REH cell (cell line): ENCODE results near the genes NRDE2 and GPR68.

DNA sequence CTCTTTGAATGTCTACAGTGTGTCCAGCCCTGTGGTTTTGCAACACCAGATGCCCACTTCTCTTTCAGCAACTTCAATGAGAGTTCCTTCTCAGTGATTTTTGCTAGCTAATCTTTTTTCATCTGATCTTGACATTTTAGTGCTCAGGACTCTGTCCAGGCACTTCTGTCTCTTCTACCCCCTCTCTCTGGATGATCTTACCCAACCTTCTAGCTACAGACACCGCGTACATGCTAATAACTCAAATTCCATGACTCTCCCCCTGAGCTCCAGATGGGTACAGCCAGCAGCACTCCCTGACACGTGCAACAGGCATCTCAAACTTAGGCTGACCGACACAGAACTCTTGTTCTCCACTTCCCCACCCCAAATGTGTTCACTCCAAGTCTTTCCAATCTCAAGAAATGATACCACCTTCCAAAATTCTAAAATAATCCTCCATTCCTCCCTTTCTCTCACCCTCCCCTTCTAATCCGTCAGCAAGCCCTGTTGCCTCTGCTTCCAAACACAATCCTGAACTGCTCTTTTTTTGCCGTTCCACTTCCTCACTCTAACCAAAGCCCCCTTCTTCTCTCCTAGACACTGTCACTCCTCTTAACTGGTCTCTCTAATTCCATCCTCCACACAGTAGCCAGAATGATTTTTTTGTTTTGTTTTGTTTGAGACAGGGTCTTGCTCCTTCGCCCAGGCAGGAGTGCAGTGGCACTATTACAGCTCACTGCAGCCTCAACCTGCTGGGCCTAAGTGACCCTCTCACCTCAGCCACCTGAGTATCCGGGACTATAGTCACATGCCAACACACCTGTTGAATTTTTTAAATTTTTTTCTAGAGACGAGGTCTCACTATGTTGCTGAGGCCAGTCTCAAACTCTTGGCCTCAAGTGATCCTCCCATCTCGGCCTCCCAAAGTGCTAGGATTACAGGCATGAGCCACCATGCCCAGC lies 161.4 kb upstream of the FOXN3 start:
- PRO-cap: no peak

DNA sequence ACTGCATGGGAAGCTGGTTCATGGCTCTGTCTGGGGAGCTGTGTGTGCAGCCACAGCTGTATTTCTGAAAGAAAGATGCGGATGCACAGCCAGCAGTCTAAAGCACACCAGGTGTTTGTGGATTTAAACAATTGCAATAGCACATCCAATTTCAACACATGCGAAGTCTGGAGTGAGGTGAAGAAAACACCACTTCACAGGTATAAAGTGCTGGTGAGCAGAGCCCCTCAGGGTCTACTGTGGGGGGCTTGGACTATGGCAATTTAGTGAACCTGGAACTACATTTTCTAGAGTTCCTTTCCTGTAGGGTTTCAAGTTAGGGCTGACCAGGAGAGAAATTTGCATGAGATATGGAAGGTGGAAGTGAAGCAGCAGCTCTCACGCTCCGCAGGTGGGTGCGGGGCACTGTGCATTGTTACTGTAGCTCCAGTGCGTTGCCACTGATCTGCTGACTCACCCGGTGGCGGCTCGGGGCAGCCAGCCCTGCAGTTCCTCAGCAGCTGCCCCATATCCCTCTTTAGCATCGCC lies 181.1 kb downstream of the EFCAB11 start:
- PRO-cap: unidirectional peak, plus-strand start at position 440 of the sequence

DNA sequence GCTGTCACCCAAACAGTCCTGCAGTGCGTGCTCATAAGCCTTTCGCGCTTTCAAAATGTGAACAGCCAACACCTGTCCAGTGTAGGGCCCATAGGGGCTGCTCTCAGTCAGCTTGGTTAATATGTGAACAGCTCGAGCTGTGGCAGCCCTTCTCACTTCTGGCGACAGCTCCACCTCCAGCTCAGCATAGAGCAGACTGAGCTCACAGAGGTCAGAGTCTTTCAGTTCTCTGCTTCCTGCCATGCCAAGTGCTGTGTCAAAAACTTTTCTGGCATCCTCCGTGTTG lies 32.3 kb downstream of the PSMC1 start:
- PRO-cap: no peak

- PRO-cap: bidirectional peak, plus-strand start at chr14:90331740, minus-strand start at chr14:90331662; bidirectional peak, plus-strand start at chr14:90332188, minus-strand start at chr14:90331941; unidirectional peak, plus-strand start at chr14:90332408
These were observed at the start of gene NRDE2 for GRCh38 chr14:90331423-90332554. TSS of gene NRDE2 (minus strand) at chr14:90331941.

- PRO-cap: bidirectional peak, plus-strand start at chr14:90382540, minus-strand start at chr14:90382435
These were observed 14.8 kb upstream of the CALM1 start for GRCh38 chr14:90381954-90382600.

- PRO-cap: bidirectional peak, plus-strand start at chr14:90382770, minus-strand start at chr14:90382720; bidirectional peak, plus-strand start at chr14:90383420, minus-strand start at chr14:90383182
These were observed 14.1 kb upstream of the CALM1 start for GRCh38 chr14:90382601-90383270.

- PRO-cap: no peak
These were observed 105.0 kb downstream of the CALM1 start for GRCh38 chr14:90501821-90502181.

DNA sequence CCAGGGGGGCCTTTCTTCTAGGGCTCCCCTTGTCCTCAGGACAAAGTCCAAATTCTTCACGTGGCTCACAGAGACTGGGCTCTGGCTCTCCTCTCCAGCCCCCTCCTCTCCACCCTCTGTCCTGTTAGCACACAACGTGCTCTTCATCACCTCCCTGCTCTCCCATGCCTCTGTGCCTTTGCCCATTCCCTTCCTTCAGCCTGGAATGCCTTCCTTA lies 105.3 kb downstream of the CALM1 start:
- PRO-cap: no peak

DNA sequence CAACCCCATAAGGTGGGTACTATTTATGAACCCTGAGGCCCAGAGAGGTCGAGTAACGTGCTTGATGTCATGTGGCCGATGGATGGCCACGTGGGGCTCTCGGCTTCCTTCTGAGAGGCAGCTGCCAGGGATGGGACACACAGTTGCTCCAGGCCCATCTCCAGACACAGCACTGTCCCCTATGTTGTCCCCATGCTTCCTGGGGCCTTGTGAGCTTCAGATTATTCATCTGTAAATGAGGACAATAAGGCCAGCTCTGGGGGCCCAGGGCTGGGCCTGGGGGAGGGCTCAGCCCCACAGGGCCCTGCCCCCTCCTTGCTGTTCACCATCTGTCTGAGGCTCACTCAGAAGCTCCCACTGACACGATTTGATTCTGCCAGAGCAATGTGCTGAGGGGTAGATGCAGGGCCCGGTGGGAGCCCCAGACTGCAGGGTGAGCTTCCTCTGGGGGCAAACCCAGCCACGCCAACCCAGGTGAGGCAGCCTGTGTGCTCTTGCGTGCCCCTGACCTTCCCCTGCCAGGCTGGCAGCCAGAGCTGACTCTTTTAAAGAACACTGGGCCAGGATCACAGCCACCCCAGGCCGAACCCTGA lies 115.2 kb downstream of the CALM1 start:
- PRO-cap: no peak

DNA sequence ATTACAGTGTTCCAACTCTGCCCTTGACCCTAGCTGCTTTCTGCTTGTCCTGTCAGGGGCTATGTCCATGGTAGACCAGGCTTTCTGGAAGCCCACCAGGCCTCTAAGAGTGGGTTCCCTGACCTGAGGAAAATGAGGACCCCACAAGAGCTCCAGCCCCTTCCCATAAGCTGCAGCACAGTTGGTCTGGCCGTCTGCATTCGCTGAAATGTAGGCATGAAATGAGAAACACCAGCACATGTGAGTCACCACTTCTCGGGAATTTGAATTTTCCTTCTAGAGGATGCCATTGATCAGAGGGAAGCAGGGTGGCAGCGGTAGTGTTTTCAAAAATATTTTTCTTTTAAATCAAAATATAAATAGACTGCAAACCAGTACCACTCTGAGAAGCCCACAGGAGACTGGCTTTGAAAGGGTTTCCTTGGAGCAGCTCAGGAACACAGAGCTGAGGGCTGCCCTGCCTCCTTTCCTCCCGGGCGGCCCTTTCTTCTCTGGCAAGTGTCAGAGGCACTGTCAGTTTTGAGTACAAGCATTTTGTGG lies 154.5 kb downstream of the CALM1 start:
- PRO-cap: no peak

GRCh38 chr14:90555632-90556560 lies 159.1 kb downstream of the CALM1 start:
- PRO-cap: no peak

- PRO-cap: no peak
These were observed 119.2 kb downstream of the TTC7B start for GRCh38 chr14:90696760-90697623.

- PRO-cap: bidirectional peak, plus-strand start at chr14:90758597, minus-strand start at chr14:90758329
These were observed 57.9 kb downstream of the TTC7B start for GRCh38 chr14:90758187-90758799.

DNA sequence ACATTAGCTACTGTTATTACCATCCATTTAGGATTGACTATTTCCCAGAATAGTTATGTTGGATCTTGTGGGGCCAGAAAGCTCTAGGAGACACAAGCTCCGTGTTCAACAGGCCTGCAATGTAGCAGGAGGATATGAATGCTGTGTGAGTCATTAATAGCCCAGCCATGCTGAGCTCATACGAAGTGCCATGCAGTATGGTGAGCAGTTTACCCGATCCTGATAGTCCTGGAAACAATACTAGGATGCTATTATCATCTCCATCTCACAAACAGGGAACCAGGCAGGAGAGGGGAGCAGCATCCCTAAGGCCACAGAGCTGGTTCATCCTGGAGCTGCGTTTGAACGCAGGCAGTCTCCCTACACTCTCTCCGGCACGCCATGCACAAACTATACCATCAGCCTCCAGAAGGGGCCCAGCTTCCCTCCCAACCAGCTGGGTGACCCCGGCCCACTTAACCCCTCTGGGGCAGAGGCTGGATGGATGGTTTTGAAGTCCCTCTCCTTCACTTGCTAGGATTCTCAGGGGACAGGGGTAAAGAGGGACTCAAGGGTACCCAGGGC lies 20.5 kb downstream of the TTC7B start:
- PRO-cap: no peak

DNA sequence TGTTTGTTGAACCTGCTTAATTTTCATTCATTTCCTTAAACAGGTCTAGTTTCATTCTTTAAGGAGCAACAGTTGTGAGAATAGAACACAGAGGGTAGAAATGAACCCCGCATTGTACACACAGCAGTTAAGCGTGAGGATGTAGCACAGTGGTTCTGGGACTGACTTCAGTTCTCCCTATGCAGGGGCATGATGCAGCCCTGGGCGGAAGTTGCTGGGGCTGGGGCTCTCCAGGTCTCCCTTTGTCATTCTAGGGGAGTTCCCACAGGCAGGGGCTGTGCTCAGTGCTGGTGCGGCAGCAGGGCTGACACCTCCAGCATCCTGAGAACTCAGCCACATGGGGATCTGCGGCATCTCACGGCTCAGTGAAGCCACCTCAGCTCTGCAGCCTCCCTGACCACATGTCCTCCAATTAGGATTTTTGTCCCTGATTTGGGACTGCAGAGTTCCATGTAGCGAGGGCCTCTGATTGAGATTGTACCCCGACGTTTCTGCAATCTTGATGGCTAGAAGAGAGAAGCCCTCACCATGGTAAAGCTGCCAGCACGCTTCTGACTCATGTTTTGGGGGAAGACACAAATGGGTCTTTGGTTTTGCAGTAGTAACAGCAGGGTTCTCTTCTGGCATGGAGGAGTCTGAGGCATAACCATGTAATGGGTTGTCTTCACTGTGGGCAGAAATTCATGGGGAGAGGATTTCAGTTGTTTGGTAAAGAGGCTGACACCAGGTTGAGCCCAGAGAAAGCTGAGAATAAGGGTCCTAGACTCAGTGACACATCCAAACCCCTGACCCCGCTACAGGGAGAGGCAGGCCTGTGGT lies 15.9 kb downstream of the GPR68 start:
- PRO-cap: no peak

DNA sequence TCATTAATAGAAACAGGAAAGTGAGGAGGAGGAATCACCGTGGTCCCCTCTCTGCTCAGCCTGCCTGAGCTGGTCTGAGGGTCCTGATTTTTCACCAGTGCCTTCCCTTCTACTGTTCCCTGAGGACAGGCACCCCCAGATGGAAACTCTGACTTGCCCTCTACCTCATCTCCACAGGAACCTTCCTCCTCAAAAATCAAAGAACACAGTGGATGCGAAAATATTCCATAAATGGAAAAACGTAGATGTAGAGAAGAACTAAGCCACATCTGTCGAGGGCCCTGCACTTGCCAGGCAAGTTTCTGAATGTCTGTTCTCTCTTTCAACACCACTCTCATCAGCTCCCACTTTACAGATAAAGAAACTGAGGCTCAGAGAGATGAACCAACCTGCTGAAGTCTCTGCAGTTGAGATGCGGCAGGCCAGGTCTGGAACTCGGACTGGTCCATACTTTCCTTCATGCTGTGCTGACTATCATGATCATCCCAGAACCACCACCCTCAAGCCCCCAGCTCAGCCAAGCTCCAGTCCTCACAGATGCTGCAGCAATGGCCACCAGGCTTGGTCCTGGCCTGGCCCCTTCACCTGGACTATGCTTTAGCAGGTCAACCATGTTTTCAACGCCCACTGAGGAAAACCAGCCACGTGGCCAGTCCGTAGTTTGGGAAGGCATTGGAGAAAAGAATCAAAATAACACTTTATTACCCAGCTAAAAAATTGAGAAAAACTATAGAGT lies 1.6 kb downstream of the GPR68 start:
- PRO-cap: no peak

DNA sequence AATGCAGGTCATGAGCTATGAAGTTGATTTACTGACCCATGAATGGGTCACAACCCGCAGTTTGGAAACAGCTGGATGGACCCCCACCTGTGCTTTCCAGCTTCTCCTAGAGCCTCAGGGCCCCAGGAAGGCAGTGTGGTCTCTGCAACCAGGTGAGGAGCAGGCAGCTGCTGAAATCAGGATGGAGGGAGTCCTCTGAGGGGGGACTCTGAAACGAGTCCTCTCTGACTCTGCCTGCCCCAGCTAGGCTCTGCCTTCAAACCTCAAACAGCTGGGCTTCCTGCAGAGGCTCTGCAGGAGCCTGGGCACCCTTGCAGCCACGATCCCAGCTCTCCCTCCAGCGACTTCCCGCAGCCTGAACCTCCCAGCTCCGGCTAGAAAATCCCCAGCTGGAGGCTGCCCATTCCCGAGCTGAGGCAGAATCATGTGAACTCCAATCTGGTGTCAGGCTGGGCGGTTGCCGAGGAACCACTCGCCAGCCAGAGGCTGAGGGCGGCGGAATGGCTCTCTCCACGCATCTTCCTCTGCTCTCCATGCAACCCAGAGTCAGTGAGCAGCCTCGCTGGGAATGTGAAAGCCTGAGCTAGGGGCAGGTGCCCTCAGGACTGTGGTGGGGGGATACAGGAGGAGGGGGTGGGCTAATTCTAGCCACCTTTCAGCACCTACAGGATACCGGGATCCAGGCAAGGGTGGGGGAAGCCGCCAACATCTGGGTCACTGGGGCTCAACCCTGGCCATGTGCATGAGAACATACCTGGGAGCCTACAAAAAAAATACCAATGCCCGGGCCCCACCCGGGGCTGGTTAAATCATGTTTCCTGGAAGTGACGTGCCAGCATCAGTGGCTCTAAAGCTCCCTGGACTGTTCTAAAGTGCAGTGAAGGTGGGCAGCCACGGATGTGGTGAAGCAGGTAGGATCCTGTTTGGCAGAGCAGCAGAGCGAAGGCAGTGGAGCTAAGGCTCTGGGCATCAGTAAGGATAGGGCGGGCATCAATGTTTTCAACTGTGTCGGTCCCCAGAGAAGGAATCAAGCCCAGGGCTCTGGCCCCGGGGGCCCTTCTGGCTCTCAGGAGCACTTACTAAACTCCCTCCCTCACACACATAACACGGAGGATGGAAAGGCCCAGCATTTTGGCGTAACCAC lies at the start of gene GPR68:
GPR68 (minus strand) TSS at position 357 of the 1,144 bp plus-strand sequence.
- PRO-cap: no peak

DNA sequence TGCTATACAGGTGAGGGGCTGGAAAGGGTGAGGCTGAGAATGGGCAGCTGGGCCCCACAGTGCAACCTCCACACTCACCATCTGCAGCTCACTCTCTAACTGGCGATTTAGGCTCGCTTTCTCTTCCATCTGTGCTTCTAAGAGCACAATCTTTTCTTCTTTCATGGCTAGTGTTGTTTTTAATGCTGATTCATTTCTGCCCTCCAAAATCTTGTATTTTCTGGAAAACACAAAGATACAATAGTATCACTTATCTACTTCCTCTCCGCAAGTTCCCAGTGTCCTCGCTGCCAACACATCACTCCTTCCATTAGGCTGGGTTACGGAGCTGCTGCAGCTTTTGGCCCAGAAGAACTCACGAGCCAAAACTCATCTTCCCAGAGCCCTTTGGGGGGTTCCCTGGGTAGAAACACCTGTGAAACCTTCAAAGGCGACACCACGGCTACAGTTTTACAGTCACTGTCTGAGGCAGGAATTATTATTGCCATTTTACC lies 63.8 kb upstream of the GPR68 start:
- PRO-cap: no peak

DNA sequence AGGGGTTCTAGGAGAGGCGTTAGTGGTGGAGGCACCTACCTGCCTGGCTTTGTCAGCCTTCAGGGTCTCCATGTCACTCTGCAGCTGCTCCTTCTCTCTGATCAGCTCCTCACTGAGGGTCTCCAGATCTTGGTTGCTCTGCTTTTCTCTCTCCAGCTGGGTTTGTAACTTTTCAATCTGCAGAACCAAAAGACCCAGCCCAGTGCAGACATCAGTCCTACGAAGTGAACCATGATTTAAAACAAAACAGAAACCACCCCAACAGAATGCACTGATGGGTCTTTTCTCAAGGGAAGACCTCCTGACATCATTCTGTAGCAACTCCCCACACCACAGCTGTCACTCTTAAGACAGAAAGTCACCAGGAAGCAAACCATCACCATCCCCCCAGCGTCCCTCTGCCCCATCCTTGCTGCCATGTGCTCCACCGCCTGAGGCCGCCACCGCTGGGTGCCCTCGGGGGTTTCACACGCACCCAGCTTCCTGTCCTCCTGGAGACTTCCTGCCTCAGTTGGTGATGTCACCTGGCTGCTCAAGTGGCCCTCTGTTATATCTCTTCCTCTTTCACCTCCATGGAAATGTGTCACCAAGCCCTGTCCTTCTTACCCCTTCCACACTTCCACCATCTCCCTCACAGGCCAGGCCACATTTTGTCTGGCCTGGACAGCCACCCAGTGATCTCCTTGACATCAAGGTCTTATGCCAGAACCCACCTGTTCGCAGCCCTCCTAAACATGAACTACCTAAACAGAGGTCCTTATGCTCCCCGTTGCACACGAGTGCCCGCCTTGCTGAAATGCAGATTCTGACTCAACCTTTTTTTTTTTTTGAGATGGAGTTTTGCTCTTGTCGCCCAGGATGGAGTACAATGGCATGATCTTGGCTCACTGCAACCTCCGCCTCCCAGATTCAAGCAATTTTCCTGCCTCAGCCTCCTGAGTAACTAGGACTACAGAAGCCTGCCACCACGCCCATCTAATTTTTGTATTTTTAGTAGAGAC lies 71.4 kb upstream of the GPR68 start:
- PRO-cap: bidirectional peak, plus-strand start at position 406 of the sequence, minus-strand start at position 238 of the sequence

GRCh38 chr14:91339716-91340306 lies 77.8 kb downstream of the CCDC88C start:
- PRO-cap: no peak